ENCODE measurements around a stretch of chr20.

DNA sequence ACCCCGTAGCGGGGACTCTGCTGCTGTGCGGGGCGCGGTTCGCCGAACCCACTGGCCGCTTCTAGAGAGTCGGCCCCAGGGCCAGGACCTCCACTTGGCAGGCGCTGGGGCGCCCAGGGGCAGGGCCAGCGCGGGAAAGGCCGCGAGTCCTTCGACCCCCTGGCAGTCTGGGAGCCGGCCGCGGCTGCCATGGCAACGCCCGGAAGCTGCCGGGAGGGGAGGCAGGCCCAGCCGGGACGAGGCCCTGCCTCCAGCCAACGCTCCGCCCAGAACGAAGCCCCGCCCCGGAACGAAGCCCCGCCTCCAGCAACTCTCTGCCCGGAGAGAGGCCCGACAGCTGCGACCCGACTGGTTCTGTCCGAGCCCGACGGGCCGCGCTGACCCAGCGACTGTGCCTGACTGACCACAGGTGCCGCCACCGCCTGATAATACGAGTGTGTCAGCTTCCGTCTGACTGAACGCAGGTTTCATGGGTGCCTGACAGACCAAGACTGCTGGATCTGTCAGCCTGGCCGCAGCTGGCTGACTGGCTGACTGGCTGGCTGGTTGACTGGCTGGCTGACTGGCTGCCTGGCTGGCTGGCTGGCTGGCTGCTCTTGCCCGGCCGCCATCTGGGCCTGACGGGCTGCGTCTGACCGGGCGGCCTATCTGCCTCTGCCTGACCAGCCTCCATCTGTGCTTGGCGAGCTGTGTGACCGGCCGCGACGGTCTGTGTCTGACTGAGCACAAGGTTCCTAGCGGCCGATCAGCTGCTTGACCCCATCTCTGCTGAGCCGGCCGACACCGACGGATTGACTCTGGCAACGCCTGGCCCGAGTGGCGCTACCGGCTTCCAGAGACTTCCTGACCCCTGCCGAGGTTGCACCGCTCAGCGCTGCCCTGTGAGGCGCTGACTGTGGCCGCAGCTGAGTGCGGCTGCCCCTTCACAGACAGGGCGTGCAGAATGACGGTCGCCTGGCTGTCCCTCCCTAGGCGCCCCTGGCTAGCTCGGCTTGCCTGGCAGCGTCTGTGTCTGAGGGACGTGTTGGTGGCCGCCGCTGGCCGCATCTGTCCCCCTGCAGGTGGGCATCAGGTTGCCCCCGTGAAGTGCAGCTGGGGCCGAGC, 89.7 kb upstream of the EPB41L1 start:
- RRBS, result 6% methylated on average over 26 of the region's 86 CpGs

DNA sequence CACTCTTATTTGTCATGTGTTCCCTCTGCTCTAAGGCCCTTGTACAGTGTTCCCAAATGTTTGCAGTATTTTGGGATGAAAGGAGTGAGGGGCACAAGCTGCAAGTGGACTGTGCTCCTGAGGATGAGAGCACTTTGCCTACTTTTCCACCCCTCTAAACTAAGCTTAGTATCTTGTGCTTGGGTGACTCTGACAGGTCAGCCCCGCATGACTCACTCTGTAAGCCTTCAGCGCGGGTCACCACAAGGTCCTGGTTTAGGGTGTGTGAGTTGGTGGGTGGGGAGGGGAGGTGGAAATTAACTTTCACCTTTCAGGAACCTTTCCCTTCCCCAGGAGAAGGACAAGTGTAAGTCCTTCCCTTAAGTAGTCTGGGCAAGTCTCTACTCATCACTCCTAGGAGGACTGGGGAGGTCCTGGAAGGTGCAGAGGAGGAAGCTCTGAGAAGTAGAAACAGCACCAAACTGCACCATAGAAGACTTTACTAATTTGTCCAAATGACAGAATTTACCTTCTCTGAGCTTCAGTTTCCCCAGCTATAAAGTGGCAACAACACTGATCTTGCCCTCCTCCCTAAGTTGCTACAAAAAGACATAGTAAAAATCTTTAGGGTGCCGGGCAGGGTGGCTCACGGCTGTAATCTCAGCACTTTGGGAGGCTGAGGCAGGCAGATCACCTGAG, 68.7 kb upstream of the EPB41L1 start:
- RRBS, result no CpG with 5 or more reads among the region's 5 CpGs

DNA sequence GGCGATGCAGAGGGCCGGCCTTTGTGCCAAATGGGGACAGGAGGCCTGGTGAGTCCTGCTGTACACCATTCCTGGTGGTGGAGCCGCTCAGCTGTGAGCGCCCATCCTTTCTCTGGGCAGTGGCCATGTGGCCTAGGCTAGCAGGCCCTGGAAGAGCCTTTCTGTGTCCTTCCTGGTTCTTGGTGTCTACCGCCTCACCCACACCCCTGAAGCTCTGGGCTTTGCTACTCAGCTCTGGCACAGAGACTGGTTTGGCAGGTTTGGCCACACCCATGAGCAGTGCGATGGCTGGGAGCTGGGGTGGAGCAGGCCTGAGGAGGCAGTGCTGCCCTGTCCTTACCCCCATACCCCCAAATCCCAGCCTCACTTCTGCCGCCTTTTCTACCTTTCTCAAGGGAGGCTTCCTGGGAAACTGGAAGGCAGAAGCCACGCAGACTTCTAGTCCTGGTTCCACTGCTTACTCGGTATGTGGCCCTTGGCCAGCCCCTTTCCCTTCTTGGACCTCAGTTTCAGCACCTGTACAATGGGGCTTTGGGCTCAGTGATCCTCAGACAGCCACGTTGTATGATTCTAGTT, 32.2 kb upstream of the EPB41L1 start:
- RRBS, result no CpG with 5 or more reads among the region's 10 CpGs

GRCh38 chr20:36145658-36146954, 8.4 kb upstream of the EPB41L1 start:
- RRBS, result no CpG with 5 or more reads among the region's 13 CpGs

- RRBS, result no CpG with 5 or more reads among the region's 3 CpGs
These were observed 7.0 kb upstream of the EPB41L1 start for GRCh38 chr20:36147536-36147904.

GRCh38 chr20:36467587-36468203, 73.6 kb upstream of the MYL9 start:
- RRBS, result no CpG with 5 or more reads among the region's 5 CpGs

GRCh38 chr20:36478807-36479771, 62.2 kb upstream of the MYL9 start:
- RRBS, result no CpG with 5 or more reads among the region's 2 CpGs

DNA sequence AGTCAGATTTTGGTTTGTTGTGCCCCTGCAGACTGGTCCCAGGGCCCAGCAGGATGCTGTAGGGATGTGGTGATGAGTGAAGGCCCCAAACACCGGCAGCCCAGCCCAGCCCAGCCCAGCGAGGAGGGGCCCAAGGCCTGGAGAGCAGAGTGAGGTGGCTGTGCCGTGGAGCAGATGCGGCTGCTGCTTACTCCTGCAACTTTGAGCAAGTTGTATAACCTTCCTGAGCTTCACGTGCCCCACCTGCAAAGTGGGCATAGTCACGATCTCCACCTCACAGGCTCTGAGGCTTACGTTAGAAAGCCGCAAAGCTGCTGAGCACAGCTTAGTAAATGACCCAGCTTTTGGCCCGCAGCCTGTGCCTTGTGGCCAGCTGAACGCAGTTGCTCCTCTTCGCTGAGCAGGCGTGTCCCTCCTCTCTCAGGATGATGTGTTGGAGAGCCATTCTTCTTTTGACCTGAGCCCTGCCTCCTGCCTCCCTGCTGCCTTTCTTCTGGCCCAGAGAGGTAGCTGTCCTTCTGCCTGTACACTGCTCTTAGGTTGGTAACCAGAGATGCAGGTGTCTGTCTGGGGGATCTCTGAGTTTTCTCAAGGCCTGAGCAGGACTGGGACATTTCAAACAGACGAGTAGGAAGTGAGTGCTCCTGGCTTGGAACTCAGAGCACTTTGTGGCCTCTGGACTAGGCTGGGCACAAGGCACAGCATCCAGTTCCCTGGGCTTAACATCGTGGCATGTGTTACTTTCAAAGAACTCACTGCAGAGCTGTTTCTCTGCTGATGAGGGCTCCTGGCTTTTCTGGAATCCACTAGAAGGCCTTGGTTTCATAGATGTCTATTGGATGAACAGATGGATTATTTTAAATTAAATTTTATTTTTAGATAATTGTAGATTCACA, 47.5 kb upstream of the MYL9 start:
- RRBS, result no CpG with 5 or more reads among the region's 14 CpGs

DNA sequence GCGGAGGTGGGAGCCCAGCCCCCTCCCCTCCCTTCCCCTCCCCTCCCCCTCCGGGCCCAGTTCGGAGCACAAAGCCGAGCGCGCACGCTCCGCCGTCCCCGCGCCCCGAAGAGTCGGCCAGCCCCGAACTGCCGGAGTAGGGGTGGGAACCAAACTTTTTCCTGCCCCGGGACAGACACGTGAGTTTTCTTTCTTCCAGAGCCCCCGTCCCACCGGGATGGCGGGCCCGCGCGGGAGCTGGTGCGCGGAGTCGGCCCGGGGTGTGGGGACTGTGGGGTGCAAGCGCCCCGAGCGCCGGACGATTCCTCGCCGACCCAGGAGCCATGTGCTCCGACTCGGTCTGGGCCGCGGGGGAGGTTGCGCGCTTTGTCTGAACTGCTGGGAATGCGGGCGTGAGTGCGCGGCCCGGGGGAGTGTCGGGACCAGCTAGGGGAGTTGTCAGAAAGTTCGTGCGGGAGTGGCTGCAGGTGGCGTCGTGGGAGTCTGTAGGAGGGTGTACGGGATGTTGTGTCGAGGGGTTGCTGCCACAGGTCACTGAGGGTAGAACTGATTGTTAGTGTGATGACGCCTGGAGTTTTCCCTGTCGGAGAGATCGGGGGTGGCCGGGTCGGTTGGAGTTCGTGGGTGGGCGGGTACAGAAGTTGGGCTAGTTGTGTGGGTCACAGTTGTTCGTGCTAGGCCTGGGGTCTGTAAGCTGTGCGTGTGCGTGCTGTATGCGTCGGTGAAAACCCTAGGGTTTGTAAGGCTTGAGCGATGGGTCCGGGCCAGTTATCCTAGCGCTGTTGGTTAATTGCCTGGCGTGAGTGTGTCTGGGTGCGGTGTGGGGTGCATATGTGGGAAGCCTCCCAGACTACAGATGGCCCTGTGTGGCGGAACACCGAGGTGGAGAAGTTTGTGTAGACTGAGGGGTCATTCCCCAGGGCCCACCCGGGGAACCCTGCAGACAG, 1.3 kb downstream of the TGIF2 start:
- RRBS, result under 1% methylated on average over 35 of the region's 72 CpGs

DNA sequence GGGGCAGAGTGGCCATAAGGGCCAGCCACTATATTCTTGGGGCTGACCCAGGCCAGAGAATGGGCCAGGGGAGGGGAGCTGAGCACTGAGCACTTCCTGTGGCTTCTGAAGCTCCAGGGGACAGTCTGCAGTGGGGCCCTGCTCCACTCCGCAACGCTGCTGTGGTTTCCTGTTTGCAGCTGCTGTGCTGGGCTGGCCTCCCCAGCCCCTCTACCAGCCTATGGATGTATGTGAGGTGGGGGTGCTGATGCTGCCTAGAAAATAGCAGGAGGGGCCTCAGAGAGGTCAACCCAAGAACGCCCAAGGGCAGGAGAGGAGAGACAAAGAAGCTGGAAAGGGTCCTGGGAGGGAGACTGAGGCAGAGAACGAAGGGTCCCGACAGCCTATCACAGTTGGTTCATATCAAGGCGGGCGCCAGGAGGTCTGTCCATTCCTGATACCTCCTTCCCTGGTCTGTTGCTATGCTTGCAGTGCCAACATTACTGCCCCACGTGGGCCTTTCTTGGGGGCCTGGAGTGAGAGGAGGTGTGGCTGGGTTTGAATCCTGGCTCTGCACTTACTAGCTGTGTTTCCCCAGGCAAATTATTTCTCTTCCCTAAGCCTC, 15.9 kb downstream of the SLA2 start:
- RRBS, result no CpG with 5 or more reads among the region's 8 CpGs

- RRBS, result 93% methylated on average over 10 of the region's 30 CpGs
These were observed 20.3 kb upstream of the DSN1 start for GRCh38 chr20:36793832-36794330.

DNA sequence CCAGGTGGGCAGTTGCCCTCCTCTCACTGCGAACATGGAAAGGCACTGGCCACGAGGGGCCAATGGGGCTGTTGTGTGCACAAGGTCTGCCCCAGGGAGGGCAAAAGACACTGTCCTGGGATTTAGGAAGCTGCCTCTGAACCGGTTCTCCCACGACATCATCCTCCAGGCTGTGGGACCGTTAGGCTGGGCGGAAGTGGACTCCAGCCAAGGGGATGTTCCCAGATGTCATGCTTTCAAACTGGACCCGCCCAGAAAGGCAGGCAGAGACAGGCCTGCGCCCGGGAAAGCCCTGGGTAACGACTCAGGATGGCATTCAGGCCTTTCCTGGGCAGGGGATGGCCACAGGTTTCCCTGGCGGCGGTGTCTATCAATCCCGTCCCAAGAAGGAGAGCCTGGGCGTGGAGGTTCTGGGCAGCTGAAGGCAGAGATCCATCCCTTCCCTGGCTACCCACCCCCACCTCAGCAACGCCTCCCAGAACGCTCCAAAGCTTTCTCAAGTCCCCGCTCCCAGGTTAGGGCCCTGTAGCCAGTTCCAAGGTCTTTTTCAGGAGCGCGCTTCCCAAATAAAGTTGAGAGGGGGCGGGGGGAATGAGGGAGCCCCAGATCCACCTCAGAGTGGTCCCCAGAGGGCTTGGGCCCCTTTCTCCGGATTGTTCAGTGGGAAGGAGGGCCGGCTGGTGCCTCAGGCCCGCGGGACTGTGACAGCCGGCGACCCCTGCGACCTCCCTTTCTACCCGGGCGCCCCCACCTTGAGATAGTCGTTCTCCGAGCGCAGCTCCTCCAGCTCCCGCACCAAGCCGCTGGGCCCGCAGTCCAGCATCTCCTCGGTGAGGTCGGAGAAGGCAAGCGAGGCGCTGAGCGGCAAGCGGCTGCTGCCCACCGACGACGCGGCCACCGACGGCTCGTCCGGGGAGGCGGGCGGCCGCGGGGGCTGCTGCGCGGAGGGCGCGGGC, 1.2 kb downstream of the SOGA1 start:
- RRBS, result under 1% methylated on average over 12 of the region's 57 CpGs

DNA sequence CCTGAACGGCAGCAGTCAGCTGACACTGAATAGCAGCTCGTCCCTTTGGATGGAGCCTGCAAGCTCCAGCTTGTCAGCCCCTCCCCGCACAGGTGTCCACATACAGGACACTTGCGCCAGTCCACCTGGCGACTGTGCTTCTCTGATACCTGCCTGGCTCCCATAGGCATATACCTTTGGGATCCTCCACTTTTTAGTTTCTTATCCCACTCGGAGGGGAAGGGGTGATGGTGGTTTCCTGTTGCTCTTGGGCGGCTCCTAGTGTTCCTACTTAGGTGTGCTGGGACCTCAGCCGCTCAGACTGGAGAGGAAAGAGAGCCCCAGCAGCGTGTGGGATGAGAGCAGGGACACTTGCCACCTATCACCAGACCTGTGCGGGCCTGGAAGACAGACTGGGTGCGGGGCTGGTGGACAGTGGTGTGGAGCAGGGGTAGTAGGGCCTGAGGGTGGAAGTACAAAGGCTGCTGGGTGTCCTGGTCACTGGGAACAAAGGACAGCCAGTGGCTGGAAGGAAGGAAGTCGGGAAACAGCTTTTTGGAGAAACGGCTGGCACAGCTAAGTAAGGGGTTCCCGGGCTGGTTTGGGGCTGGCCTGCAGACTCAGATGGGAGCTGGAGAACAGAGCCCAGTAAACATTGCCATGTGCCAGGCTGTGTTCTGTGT, 18.3 kb downstream of the GHRH start:
- RRBS, result no CpG with 5 or more reads among the region's 14 CpGs

GRCh38 chr20:37283783-37284213, 5.7 kb upstream of the MANBAL start:
- RRBS, result no CpG with 5 or more reads among the region's 7 CpGs

DNA sequence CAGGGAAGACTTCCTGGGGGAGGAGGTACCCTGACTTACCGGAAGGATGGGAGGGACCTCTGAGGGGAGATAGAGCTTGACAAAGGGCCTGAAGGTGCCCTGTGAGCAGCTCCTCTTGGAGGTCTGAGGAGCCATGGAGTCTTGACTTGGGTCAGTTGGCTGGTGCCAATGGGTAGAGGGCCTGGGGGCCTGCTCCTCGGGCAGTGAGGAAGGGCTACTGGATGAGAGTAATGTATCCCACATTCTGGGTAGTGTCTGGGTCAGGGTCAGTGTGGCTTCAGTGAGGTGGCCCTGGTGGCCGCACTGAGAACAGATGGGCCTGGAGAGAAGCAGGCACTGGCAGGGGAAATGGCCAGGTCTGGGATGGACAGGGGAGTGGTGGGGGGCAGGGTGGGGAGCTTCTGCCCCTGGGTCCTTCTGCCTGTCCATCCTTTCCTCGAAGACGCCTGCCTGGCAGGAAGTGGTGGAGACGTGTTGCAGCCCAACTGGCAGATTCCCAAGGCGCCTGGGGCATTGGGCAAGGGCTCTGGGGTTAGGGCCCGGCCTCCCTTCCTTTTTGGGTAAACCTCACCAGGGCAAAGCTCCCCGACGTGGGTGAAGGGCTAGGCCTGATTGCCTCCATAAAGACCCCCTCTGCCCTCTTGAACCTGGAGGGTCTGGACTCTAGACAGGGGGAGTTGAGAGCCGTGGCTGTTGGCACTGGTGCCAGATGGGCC, 10.4 kb downstream of the SRC start:
- RRBS, result no CpG with 5 or more reads among the region's 11 CpGs

- RRBS, result no CpG with 5 or more reads among the region's 2 CpGs
These were observed 72.4 kb downstream of the SRC start for GRCh38 chr20:37418418-37418617.

- RRBS, result no CpG with 5 or more reads among the region's 4 CpGs
These were observed 395 bp downstream of the CTNNBL1 start for GRCh38 chr20:37694298-37694551.

GRCh38 chr20:37916122-37916429, 13.1 kb downstream of the VSTM2L start:
- RRBS, result no CpG with 5 or more reads among the region's 12 CpGs

DNA sequence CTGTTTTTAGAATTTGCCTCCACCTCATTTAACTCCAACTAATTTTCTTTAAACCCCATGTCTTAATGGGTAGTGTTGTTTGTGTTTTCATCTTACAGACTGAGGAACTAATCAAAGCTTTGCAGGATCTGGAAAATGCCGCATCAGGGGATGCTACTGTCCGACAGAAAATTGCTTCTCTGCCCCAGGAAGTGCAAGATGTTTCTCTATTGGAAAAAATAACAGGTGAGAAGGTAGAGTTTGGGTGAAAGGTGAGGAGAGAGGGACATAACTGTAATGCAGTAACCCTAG, 25.7 kb downstream of the RPRD1B start:
- RRBS, result no CpG with 5 or more reads among the region's 2 CpGs

Measured in epithelial cell of prostate (primary cell).